ENCODE results near the genes BFAR, NPIPA1 and NPIPA5.

DNA sequence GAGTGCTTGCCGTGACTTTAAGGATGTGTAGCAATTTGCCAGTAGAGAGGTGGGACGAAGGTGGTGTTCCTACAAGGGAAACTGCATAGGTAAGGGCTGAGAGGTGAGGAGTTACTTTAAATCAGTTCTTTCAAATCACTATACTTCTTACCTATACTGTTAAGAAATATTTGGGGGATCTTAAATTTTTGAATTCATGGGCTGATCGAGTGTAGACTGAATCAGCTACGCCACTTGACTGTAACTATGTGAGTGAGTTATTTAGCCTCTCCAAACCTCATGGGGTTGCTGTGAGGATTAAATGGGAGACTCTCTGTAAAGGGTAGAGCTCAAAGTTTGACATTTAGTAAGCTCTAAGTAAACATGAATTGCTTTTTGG is 35.1 kb downstream of the MRTFB start:
- RRBS: no CpG with 5 or more reads among the region's 4 CpGs

DNA sequence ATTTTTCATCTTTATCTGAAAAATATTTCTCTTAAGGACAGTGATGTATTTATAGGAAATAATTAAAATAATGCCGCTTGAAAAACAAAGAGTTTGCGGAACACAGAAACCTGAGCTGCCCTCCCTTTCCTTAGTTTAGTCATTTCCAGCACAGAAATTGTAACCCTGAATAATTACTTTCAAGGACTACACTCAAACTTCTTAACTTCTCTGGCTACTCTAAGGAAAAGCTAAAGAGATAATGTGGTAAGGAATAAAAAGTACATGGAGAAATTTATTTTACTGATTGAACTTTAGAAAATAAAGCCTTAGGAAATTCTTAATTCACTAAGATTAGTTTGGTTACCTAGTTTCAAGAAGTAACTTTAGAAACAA is 54.7 kb downstream of the MRTFB start:
- RRBS: no CpG with 5 or more reads among the region's 2 CpGs

- RRBS: no CpG with 5 or more reads among the region's 3 CpGs
These were observed 122.2 kb downstream of the MRTFB start for GRCh38 chr16:14193335-14193619.

GRCh38 chr16:14303463-14304408 is 232.6 kb downstream of the MRTFB start:
- RRBS: 3% methylated on average over 7 of the region's 38 CpGs

GRCh38 chr16:14345780-14346193 is 274.7 kb downstream of the MRTFB start:
- RRBS: no CpG with 5 or more reads among the region's 11 CpGs

GRCh38 chr16:14607991-14608503 is 22.0 kb downstream of the PARN start:
- RRBS: no CpG with 5 or more reads among the region's 3 CpGs

DNA sequence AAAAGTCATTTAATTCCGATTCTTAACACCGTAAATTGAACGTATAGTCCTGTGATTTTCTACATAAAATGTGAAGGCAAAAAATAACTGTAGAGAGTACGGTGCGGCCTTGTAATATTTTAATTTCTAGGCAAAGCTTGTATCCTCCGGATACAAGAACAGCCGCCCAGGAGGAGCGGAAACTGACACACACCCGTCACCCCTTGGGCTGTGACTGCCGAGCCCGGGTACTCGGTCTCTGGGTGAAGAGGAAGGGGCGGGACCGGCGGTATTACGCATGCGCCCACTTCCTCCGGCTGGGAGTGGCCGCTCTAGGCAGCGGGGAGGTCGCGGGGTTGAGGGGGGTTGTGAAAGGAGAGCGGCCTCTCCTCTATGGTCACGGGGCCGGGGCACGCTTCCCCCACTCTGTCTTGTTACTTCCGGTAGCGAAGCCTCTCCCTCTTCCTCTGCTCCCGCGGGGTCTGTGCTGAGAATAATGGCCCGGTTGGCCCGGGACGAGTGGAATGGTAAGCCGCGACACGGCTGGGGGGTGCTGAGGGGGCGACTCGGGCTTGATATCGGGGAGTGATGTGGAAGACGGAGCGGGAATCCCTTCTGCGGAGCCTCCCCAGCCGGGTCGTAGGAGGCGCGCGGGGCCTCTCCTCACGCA is at the start of gene BFAR:
Gene BFAR, plus strand, starts transcription at position 439 of the 649 bp plus-strand sequence.
- RRBS: 2% methylated on average over 17 of the region's 48 CpGs

GRCh38 chr16:14937135-14937621 is at the start of gene NPIPA1:
Gene NPIPA1 (plus strand): TSS chr16:14937443.
- RRBS: no CpG with 5 or more reads among the region's 6 CpGs

GRCh38 chr16:15016211-15016669 is 39.6 kb downstream of the NTAN1 start:
- RRBS: no CpG with 5 or more reads among the region's 7 CpGs

DNA sequence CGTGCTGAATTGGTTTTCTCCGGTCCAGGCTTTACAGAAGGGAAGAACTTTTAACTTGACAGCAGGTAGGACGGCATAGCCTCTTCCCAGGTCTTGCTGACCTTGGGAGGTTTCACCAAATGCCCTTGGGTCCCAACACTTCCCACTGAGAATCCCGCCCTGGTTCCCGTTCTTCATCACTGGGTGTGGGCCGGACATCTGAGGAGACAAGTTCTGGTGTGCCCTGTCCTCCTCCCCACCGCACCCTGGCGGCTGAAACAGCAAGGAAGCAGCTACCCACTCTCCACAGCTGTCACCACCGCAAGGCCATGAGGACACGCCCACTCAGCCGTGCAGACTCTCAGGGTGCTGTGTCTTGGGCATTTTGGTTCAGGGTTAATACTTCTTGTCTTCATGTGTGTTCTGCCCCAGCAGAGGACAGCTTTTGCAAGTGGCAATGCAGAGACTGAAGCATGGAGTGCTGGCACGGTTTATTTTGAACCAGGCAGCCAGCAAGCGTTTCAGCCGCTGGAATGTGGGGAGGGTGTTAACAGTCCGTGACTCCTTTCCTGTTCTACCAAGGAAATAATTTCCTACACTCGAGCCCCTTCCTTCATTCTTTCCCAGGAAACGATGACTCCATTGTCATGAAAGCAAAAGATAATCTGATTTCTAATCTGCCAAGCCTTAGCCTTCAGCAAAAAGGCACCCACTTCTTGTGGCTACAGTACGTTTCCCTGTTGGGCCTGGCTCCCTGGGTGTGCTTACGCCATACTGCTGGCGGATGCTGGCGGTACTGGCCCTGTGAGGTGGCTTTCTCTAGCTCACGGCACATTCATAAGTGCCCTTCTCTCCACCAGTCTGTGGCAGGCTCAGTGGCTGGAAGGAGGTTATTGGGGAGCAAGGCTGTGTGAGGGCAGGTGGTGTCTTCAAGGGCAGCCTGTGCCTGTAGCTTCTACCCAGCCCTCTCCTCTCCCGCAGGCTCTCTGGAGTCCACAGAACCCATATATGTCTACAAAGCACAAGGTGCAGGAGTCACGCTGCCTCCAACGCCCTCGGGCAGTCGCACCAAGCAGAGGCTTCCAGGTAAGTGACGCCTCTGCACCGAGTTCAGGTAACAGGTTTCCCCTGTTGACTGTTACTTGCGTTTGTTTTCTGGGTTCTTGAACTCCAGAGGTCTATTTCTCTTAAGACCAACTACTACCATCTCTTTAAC is 21.0 kb downstream of the NTAN1 start:
- RRBS: no CpG with 5 or more reads among the region's 30 CpGs

- RRBS: no CpG with 5 or more reads among the region's 14 CpGs
These were observed 48.4 kb upstream of the RRN3 start for GRCh38 chr16:15142568-15142793.

DNA sequence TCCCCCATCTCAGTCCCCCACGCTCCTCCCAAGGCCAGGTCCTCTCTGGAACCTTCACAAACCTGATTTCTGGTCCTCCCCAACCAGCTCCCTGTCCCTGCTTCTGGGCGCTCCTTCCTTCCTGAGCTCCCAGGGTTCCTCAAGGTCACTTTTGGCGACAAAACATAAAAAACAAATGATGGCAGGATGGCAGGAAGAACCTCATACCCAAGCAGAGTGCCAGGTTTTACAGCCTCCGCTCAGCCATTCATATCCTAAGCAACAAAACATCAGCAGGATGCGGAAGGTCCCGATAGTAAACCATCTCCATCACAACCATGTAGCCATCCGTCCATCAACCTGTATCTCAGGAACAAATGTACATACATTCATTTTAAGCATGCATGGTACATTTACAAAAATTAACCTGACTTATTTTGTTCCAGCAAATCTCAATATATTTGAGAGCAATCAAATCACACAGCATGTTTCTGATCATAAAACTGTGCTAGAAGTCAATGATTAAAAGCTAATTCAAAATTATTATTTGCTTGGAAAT is at the start of gene NPIPA5:
Gene NPIPA5, minus strand, starts transcription at position 270 of the 538 bp plus-strand sequence.
- RRBS: no CpG with 5 or more reads among the region's 7 CpGs

DNA sequence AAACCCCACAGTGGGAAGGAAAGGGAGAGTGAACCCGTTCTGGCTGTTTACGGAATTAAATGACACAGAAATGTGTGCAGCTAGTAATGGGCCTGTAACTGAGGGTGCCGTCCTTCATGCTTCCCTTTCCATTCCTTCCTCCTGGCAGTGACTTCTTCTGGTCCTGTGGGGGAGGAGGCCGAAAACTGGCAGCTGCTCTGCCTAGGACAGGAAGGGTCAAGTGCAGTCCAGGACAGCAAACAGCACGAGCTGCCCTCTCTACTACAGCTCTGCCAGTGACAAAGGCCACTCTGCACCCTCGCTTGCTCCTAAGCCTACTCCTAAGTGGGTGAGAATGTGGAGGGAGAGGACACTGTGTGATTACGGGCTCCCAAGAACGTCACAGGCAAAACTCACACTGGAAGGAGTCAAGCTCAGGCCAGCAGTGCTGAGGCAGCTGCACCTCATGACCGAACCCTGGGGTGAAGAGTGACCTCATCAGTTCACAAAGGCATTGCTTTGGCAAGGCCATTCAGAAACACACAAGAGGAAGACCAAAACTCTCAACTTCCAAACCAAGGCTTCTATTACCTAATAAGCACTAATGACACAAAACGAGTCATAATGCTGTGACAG is 35.3 kb downstream of the MARF1 start:
- RRBS: no CpG with 5 or more reads among the region's 10 CpGs

GRCh38 chr16:15792588-15793441 is 64.0 kb downstream of the MYH11 start:
- RRBS: no CpG with 5 or more reads among the region's 7 CpGs

GRCh38 chr16:15829295-15830016 is 27.4 kb downstream of the MYH11 start:
- RRBS: 11% methylated on average over 1 of the region's 19 CpGs

- RRBS: no CpG with 5 or more reads among the region's 3 CpGs
These were observed 8.9 kb downstream of the CEP20 start for GRCh38 chr16:15879249-15880099.

DNA sequence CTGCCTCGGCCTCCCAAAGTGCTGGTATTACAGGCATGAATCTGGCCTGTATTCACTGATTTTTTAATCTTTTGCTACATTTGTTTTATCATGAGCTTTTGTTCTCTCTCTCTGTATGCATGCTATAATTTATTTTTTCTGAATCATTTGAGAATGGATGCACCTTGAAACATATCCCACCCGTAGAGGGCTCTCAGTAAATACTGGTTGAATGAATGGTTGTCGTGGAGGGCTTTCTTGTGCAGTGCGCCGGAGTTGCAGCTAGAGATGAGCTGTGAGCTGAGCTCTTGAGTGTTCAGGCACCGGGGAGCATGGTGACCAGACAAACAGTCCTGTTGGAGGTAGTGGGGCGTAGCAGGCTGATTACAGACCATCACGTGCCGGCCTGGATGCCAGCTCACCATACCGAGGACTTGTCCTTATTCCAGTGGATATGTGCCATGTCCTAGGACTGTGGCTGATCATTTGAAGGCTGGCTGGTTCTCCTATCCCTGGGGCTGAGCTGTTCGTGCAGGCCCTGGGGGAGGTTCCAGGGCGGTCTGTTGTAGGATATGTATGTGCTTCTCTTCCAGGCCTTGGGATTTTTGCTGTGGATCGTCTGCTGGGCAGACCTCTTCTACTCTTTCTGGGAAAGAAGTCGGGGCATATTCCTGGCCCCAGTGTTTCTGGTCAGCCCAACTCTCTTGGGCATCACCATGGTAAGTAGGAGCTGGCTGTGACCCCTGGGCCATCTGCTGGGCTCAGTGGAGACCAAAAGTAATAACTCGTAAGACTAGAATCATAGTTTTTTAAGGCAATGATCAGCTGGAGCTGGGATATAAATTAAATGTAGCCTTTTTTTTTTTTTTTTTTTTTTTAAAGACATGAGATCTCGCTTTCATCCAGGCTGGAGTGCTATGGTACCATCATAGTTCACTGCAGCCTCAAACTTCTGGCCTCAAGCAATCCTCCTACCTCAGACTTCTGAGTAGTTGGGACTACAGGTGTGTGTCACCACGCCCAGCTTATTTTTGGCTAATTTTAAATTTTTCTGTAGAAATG is 60.1 kb downstream of the ABCC1 start:
- RRBS: 78% methylated on average over 4 of the region's 17 CpGs

DNA sequence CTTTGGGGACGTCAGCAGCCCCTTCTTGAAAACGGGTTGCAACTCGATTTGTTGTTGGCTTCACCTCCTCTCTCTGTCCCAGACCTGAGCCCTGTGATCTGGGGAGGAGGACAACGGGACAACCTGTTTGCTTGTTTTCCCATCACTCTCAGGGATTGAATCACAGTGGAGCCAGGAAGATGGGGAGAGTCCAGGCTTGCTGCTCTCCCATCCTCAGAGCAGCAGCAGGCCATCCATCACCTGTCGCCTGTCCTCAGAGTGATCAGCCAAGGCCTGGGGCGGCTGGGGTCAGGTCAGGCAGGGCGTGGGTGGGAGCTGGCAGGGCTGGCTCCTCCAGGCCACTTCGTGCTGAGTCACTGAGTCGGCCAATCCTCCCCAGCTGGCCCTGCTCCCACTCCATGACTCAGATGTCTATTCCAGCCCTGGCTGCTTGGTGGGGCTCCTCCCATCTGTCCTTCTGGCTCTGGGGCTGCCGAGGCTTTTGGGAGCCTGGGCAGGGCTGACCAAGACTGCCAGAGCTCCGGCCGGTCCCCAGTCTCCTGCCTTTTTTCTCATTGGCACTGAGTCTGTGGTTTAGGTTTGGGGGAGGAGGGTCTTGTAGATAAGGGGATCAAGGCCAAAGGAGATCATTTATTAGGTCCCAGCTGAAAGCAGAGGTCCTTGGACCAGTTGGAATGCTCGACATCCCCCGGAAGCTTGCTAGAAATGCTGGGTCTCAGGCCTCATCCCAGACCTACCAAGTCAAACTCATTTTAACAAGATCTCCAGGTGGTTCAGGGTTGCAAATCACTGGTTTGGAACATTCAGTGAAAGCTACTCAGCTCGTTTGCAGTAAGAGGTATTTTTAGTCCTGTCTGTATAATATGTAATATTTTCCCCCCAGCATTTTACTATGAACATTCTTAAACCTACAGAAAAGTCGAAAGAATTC is 72.7 kb downstream of the ABCC1 start:
- RRBS: no CpG with 5 or more reads among the region's 16 CpGs

GRCh38 chr16:16025534-16026083 is 76.2 kb downstream of the ABCC1 start:
- RRBS: no CpG with 5 or more reads among the region's 5 CpGs

DNA sequence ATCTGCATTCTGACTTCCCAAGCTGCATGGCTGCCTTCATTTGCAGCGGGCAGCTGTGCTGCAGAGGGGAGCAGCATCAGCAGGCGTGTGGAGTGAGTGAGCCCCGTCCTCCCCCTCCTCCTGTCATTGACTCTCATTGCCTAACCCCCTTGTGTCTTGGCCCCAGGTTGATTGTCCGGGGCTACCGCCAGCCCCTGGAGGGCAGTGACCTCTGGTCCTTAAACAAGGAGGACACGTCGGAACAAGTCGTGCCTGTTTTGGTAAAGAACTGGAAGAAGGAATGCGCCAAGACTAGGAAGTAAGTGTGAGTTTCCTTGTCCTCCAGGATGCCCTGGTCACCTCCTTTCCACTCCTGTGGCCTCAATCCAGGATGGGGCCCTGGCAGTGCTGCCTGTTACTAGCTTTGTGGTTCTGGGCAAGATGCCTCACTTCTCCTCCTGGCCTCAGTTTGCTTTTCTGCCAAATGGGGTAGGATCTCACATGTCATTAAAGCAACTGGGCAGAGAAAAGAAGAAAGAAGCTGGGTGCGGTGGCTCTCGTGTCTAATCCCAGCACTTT is 87.0 kb downstream of the ABCC1 start:
- RRBS: no CpG with 5 or more reads among the region's 11 CpGs